ENCODE measurements around the gene UNC119.

DNA sequence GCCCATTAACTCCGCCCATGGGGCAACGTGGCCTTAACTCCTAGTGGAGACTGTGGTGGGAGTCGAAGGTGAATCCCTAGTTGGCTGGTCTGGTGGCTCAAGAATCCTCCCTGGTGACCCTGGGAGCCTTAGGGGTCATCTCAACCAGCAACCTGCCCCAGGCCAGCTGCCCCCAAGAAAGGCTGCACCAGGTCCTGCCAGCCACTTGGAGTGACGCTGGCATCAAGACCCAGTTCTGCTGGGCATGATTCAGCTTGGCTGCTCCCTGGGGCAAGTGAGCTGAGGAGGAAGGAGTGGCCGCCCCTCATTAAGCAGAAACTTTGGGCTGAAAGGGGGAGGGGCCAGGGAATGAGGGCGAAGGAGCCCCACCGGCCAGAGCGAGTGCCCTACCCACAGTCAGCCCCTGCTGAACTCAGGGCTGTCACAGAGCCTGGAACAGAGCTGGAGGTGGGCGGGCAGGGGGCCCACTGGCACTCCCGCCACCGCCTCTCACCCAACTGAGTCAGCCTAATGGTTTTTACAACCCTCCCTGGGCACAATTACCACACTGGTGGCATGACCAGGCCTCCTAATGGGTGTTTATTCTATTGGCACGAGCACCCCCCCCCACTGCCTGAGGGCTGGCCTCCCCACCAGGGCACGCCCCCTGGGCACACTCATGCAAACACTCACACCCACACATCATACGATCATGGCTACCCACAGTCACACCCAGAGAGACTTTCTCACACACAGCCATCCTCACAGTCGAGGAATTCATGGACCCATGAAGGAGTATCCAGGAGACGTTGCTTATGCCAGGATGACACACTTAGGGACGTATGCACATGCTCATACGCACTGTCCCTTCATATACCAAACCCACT, 19.3 kb downstream of the UNC119 start:
- RAMPAGE, long total RNA = no peak
- RRBS, 2 experiments = no CpG with 5 or more reads among the region's 18 CpGs
CAGE:
- cytosol, long polyA minus RNA = no peak
- cytosol, long polyA plus RNA = no peak
- long polyA plus RNA = no peak
- nucleolus, long total RNA = no peak
- nucleus, long polyA plus RNA = no peak
- nucleus, long total RNA = no peak

- RAMPAGE, long total RNA = start-site peak on the minus strand at chr17:28552581-28552616, 391 and 465 reads in 2 replicates
- RRBS, 2 experiments = 1 to 2% methylated on average over 27 to 32 of the region's 66 CpGs
CAGE:
- cytosol, long polyA minus RNA = no peak
- cytosol, long polyA plus RNA = start-site peak on the minus strand at chr17:28552584-28552606, 65 and 78 reads in 2 replicates
- long polyA plus RNA = no peak
- nucleolus, long total RNA = no peak
- nucleus, long polyA plus RNA = start-site peak on the minus strand at chr17:28552585-28552622, 91 and 126 reads in 2 replicates
- nucleus, long total RNA = no peak
These were observed at the start of gene UNC119 for GRCh38 chr17:28552227-28553291. Gene UNC119 (minus strand): TSS chr17:28552624.

- RAMPAGE, long total RNA = no peak
- RRBS, 2 experiments = no CpG with 5 or more reads among the region's 8 CpGs
CAGE:
- cytosol, long polyA minus RNA = no peak
- cytosol, long polyA plus RNA = no peak
- long polyA plus RNA = no peak
- nucleolus, long total RNA = start-site peak on the minus strand at chr17:28574774-28575039, 42 reads
- nucleus, long polyA plus RNA = no peak
- nucleus, long total RNA = no peak
These were observed 2.1 kb downstream of the ALDOC start for GRCh38 chr17:28574485-28575078.

DNA sequence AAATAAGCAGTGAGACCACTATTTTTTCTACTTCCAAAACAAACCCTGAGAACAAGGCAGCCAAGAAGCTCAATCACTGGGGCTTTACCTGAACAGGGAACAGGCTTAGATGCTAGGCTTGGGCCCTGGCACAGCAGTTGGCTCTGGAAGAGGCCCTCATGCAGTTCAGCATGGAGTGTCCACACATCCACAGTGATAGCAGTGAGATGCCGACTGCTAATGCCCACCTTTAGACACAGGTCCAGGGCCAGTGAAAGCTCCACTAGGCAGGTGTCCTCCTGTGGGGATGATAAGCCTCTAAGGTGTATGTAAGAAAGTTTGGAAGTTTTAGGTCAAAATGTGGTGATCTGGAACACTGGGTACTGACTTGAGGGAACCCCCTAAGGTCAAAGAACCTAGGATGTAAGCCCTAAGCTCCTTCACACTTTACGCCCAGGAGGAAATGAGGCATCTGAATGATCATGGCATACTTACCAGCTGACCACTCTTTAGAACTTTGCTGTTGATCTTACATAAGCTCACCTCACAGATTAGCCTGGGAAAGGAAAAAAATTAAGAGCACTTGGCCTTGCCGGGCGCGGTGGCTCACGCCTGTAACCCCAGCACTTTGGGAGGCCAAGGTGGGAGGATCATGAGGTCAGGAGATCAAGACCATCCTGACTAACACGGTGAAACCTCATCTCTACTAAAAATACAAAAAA, 3.0 kb downstream of the BLTP2 start:
- RAMPAGE, long total RNA = no peak
- RRBS, 2 experiments = no CpG with 5 or more reads among the region's 7 CpGs
CAGE:
- cytosol, long polyA minus RNA = no peak
- cytosol, long polyA plus RNA = no peak
- long polyA plus RNA = no peak
- nucleolus, long total RNA = no peak
- nucleus, long polyA plus RNA = no peak
- nucleus, long total RNA = no peak

GRCh38 chr17:28645829-28646654, 1.1 kb upstream of the BLTP2 start:
- RAMPAGE, long total RNA = no peak
- RRBS, 2 experiments = no CpG with 5 or more reads among the region's 12 CpGs
CAGE:
- cytosol, long polyA minus RNA = no peak
- cytosol, long polyA plus RNA = no peak
- long polyA plus RNA = no peak
- nucleolus, long total RNA = no peak
- nucleus, long polyA plus RNA = no peak
- nucleus, long total RNA = no peak

DNA sequence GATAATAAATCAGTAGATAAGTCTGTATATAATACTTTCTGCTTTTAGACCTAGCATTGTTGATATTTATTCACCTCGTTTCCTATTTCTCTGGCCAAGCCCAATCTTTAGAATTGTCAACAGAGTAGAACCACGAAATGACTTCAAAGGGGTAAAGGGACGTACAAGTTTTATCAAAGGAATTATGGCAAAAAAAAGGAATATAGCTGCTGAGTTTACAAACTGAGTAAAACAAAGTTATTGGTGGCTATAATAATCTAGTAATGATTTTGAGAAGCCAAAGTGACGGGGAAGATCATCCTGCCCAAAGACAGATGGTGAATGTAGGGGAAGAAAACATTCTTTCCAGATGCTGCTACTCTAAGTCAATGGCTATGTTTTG, 11.7 kb downstream of the SUPT6H start:
- RAMPAGE, long total RNA = no peak
- RRBS, 2 experiments = no CpG with 5 or more reads among the region's 4 CpGs
CAGE:
- cytosol, long polyA minus RNA = no peak
- cytosol, long polyA plus RNA = no peak
- long polyA plus RNA = no peak
- nucleolus, long total RNA = no peak
- nucleus, long polyA plus RNA = no peak
- nucleus, long total RNA = no peak

DNA sequence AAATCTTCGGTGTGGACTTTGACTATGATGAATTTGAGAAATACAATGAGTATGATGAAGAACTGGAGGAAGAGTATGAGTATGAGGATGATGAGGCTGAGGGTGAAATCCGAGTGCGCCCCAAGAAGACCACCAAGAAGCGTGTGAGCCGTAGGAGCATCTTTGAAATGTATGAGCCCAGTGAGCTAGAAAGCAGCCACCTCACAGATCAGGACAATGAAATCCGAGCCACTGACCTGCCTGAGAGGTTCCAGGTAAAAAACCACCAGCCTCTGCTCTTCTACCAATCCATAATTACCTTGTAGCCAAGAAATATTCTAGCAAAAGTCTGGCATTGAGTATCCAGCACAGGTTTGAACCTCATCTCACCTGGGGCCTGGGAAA, 14.2 kb downstream of the SUPT6H start:
- RAMPAGE, long total RNA = no peak
- RRBS, 2 experiments = no CpG with 5 or more reads among the region's 6 CpGs
CAGE:
- cytosol, long polyA minus RNA = start-site peak on the plus strand centred at position 61 of the sequence, 9 bp wide, 23 reads
- cytosol, long polyA plus RNA = no peak
- long polyA plus RNA = no peak
- nucleolus, long total RNA = no peak
- nucleus, long polyA plus RNA = no peak
- nucleus, long total RNA = no peak

- RAMPAGE, long total RNA = no peak
- RRBS, 2 experiments = no CpG with 5 or more reads among the region's 3 CpGs
CAGE:
- cytosol, long polyA minus RNA = no peak
- cytosol, long polyA plus RNA = no peak
- long polyA plus RNA = no peak
- nucleolus, long total RNA = no peak
- nucleus, long polyA plus RNA = no peak
- nucleus, long total RNA = no peak
These were observed 16.6 kb downstream of the PROCA1 start for GRCh38 chr17:28695126-28695514.

DNA sequence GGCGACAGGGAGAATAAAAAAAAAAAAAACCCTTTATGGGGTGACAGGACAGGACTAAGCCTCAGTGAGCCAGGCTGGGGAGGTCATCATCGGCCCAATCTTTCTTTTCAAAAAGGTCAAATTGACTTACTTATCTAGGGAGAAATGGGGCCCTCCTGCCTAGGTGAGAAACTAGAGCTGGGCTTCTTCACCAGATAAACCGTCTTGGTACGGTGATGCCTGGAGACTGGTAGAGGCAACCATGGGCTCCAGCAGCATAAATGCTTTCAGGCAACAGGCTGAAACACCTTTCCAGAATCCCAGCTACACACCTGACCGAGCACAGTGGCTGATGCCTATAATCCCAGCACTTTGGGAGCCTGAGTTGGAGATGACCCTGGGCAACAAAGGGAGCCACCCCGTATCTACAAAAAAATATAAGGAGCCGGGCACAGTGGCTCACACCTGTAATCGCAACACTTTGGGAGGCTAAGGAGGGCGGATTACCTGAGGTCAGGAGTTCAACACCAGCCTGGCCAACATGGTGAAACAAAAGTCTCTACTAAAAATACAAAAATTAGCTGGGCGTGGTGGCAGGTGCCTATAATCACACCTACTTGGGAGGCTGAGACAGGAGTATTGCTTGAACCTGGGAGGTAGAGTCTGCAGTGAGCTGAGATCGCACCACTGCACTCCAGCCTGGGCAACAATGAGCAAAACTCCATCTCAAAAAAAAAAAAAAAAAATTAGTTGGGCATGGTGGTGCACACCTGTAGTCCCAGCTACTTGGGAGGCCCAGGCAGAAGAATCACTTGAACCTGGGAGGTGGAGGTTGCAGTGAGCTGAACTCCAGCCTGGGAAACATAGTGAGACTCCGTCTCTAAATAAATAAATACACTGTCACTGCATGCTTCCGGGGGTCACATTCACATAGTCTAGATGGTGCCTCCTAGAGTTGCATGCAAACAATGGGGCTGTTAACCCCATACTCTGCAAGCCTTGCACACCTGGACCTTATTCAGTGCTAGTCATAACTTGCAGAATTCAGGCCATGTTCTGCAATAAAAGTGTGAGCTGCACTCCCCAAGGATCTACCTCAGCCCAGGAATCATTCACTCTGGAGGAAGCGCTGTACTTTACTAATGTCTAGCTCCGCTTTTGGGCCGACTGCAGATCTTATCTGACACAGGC, 8.1 kb downstream of the TRAF4 start:
- RAMPAGE, long total RNA = no peak
- RRBS, 2 experiments = no CpG with 5 or more reads among the region's 16 CpGs
CAGE:
- cytosol, long polyA minus RNA = no peak
- cytosol, long polyA plus RNA = no peak
- long polyA plus RNA = no peak
- nucleolus, long total RNA = no peak
- nucleus, long polyA plus RNA = no peak
- nucleus, long total RNA = no peak

- RAMPAGE, long total RNA = no peak
- RRBS, 2 experiments = no CpG with 5 or more reads among the region's 3 CpGs
CAGE:
- cytosol, long polyA minus RNA = no peak
- cytosol, long polyA plus RNA = no peak
- long polyA plus RNA = no peak
- nucleolus, long total RNA = no peak
- nucleus, long polyA plus RNA = no peak
- nucleus, long total RNA = no peak
These were observed 31.0 kb downstream of the FAM222B start for GRCh38 chr17:28811558-28811925.

DNA sequence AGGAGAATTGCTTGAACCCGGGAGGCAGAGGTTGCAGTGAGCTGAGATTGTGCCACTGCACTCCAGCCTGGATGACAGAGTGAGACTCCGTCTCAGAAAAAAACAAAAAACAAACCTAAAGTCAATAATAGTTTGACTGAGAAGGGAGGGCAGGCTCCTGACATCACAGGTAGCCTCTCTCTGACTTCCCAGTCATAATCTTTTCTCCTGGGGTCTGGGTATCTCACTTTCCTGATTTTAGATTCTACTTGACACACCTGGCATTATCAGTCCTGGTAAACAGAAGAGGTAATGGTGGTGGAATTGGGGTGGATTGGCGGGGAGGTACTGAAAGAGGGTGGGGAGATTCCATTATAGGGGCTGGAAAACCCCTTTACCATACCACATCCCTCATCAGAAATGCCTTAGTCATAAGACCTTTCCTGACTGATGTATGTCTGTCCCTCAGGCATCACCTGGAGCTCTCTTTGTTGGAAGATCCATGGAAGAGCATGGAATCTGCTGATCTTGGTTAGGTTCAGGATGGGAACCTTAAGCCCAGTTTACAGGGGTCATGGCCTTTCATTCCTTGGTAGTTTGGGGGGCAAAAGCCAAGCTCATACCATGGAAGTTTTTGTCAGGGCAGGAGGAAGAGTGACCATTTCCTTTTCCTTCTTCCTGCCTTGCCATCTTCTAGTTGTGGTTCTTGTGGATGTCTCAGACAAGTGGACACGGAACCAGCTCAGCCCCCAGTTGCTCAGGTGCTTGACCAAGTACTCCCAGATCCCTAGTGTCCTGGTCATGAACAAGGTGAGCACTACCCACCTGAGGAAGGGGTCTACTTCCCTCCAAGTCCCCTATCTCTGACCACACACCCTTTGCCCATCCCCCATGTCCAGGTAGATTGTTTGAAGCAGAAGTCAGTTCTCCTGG, 3.1 kb downstream of the ERAL1 start:
- RAMPAGE, long total RNA = no peak
- RRBS, 2 experiments = no CpG with 5 or more reads among the region's 4 CpGs
CAGE:
- cytosol, long polyA minus RNA = no peak
- cytosol, long polyA plus RNA = no peak
- long polyA plus RNA = no peak
- nucleolus, long total RNA = no peak
- nucleus, long polyA plus RNA = no peak
- nucleus, long total RNA = no peak

DNA sequence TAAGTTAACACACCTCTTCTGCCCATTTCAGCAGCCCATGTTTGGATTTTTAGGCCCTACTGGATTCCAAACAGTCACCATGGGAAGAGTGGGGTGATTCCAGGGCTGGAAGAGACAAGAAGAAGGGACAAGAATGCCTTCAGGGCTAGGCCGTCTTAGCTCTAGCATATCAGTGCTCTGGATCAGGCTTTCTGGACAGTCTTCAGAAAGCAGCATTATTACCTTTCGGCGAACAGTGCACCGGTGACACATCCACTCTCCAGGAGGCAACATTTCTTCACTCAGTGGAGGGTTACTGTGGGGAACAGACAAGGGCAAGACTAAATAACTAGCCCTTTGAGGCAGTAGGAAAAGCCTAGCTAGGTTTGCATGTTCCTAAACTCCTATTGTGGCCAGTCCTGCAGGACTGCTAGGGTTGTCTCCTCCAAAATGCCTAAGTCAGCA, 23.9 kb upstream of the DHRS13 start:
- RAMPAGE, long total RNA = no peak
- RRBS, 2 experiments = no CpG with 5 or more reads among the region's 4 CpGs
CAGE:
- cytosol, long polyA minus RNA = no peak
- cytosol, long polyA plus RNA = no peak
- long polyA plus RNA = no peak
- nucleolus, long total RNA = no peak
- nucleus, long polyA plus RNA = no peak
- nucleus, long total RNA = no peak

- RAMPAGE, long total RNA = no peak
- RRBS, 2 experiments = 2% methylated on average over 11 to 12 of the region's 16 CpGs
CAGE:
- cytosol, long polyA minus RNA = no peak
- cytosol, long polyA plus RNA = start-site peak on the minus strand at chr17:28950906-28951109, 17 and 23 reads in 2 replicates
- long polyA plus RNA = no peak
- nucleolus, long total RNA = no peak
- nucleus, long polyA plus RNA = no peak
- nucleus, long total RNA = no peak
These were observed 495 bp downstream of the PHF12 start for GRCh38 chr17:28950902-28951143.

DNA sequence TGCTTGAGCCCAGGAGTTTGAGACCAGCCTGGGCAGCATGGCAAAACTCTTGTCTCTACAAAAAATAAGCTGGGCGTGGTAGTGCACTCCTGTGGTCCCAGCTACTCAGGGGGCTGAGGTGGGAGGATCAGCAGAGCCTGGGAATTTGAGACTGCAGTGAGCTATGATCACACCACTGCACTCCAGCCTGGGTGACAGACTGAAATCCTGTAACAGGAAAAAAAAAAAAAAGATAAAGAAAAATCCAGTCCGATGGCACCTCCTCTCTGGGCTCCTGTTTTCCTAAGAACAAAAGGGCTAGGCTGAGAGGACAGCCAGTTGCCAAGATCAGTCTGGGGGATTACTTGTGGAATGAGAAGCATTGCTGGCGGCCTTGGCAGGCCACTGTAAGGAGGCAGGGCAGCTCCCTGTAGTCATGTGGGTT, 2.9 kb upstream of the PIPOX start:
- RAMPAGE, long total RNA = no peak
- RRBS, 2 experiments = no CpG with 5 or more reads among the region's 3 CpGs
CAGE:
- cytosol, long polyA minus RNA = no peak
- cytosol, long polyA plus RNA = no peak
- long polyA plus RNA = no peak
- nucleolus, long total RNA = no peak
- nucleus, long polyA plus RNA = no peak
- nucleus, long total RNA = no peak

DNA sequence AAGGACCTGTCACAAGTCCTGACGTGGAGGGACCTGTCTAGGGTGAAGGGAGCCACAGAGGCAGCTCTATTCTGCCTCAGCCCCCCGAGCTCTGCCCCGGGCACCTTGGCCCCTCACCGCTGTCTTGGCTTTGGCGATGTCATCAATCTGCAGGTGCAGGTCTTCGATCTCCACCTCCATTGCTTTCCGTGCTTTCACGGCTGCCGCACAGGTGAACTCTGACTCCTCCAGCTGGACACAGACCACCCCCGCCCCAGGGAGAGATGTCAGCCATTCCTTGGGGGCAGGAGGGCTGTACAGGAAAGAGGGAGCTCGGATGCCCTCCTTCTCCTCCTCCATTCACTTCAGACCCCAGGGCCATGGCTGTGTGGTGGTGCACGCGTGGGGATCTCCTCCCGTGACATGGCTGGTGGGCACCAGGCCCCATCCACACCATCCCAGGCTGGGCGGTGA, 49.3 kb downstream of the PIPOX start:
- RAMPAGE, long total RNA = no peak
- RRBS, 2 experiments = no CpG with 5 or more reads among the region's 15 CpGs
CAGE:
- cytosol, long polyA minus RNA = start-site peak on the minus strand centred at position 140 of the sequence, 9 bp wide, 26 reads
- cytosol, long polyA plus RNA = no peak
- long polyA plus RNA = no peak
- nucleolus, long total RNA = no peak
- nucleus, long polyA plus RNA = no peak
- nucleus, long total RNA = no peak

GRCh38 chr17:29138193-29139005, 41.8 kb downstream of the MYO18A start:
- RAMPAGE, long total RNA = no peak
- RRBS, 2 experiments = no CpG with 5 or more reads among the region's 14 CpGs
CAGE:
- cytosol, long polyA minus RNA = no peak
- cytosol, long polyA plus RNA = no peak
- long polyA plus RNA = no peak
- nucleolus, long total RNA = no peak
- nucleus, long polyA plus RNA = no peak
- nucleus, long total RNA = no peak

DNA sequence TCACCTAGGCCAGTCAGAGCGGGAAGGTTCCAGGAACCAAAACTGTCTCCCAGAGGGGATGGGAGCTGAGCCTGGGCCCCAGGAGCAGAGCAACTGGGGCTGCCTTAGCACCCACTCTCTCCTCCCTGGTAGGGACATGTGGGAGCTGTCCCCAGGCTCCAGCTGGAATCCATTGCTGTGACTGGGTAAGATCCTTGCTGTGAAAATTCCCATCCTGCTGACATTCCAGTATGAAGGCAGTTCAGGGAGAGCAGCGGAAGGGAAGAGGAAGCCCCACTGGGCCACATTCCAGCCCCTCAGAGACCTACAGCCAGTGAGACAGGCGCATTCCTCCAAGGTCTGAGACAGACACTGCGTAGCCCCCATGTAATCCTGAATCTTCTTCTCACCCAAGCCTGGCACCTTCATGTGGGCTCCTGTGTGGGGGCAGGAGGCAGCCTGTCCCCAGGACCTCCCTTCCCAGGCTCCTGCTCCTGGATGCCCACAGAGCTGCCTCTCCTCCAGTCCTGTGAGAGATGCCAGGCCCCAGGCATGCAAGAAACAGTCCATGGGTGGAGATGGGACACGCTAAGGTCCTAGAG, 24.2 kb downstream of the MYO18A start:
- RAMPAGE, long total RNA = no peak
- RRBS, 2 experiments = no CpG with 5 or more reads among the region's 5 CpGs
CAGE:
- cytosol, long polyA minus RNA = no peak
- cytosol, long polyA plus RNA = no peak
- long polyA plus RNA = no peak
- nucleolus, long total RNA = no peak
- nucleus, long polyA plus RNA = no peak
- nucleus, long total RNA = no peak

GRCh38 chr17:29177660-29178496, 2.3 kb downstream of the MYO18A start:
- RAMPAGE, long total RNA = no peak
- RRBS, 2 experiments = no CpG with 5 or more reads among the region's 4 CpGs
CAGE:
- cytosol, long polyA minus RNA = no peak
- cytosol, long polyA plus RNA = no peak
- long polyA plus RNA = no peak
- nucleolus, long total RNA = no peak
- nucleus, long polyA plus RNA = no peak
- nucleus, long total RNA = no peak

- RAMPAGE, long total RNA = no peak
- RRBS, 2 experiments = no CpG with 5 or more reads among the region's 26 CpGs
CAGE:
- cytosol, long polyA minus RNA = no peak
- cytosol, long polyA plus RNA = no peak
- long polyA plus RNA = no peak
- nucleolus, long total RNA = no peak
- nucleus, long polyA plus RNA = no peak
- nucleus, long total RNA = no peak
These were observed 860 bp downstream of the MYO18A start for GRCh38 chr17:29179130-29179945.

GRCh38 chr17:29240801-29241678, 5.6 kb upstream of the CRYBA1 start:
- RAMPAGE, long total RNA = no peak
- RRBS, 2 experiments = no CpG with 5 or more reads among the region's 5 CpGs
CAGE:
- cytosol, long polyA minus RNA = no peak
- cytosol, long polyA plus RNA = no peak
- long polyA plus RNA = no peak
- nucleolus, long total RNA = no peak
- nucleus, long polyA plus RNA = no peak
- nucleus, long total RNA = no peak

Measured in GM12878 (cell line).